Measurements from ENCODE around the genes IQUB and SND1.

GRCh38 chr7:117382009-117382321 lies 45.3 kb downstream of the ASZ1 start:
- RRBS: no CpG with 5 or more reads among the region's 1 CpG

GRCh38 chr7:117532088-117532476 lies 52.3 kb downstream of the CFTR start:
- RRBS: no CpG with 5 or more reads among the region's 2 CpGs

- RRBS: under 1% methylated on average over 8 of the region's 23 CpGs
Measured at GRCh38 chr7:118184294-118184621, 294 bp downstream of the LSM8 start.

GRCh38 chr7:121012371-121013304 lies 24.1 kb downstream of the CPED1 start:
- RRBS: no CpG with 5 or more reads among the region's 8 CpGs

DNA sequence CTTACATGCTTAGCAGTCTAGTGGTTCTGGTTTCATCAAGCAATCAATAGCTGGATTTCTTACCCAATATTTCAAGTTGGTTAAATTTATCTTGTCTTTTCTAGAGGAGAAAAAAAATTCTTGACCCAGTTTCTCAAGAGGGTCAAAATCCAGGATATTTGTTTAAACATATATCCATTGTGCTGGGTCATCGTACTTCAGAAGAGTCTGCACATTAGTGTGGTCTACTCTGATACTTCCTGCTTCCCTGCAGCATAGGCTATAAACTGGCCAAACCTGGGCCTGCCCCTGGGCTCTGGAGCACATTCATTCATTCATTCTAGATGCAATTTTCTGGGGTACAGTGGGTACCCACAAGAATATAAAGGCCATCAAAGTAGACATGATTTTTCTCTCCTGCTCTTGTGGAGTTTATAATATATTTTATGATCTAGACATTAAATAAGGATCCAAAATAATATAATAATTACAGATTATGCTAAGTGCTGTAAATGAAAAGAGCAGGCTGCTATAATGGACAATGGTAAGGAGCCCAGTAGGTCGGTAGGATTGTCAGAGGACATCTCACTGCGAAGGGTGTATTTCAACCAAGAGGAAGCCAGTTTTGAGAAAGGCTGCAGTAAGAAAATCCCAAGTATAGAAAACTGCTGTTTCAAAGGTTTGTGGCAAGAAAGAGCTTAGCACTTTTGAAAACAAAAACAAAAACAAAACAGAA lies 141.9 kb upstream of the WNT16 start:
- RRBS: no CpG with 5 or more reads among the region's 3 CpGs

- RRBS: no CpG with 5 or more reads among the region's 4 CpGs
Measured at GRCh38 chr7:121383998-121384853, 11.9 kb downstream of the FAM3C start.

DNA sequence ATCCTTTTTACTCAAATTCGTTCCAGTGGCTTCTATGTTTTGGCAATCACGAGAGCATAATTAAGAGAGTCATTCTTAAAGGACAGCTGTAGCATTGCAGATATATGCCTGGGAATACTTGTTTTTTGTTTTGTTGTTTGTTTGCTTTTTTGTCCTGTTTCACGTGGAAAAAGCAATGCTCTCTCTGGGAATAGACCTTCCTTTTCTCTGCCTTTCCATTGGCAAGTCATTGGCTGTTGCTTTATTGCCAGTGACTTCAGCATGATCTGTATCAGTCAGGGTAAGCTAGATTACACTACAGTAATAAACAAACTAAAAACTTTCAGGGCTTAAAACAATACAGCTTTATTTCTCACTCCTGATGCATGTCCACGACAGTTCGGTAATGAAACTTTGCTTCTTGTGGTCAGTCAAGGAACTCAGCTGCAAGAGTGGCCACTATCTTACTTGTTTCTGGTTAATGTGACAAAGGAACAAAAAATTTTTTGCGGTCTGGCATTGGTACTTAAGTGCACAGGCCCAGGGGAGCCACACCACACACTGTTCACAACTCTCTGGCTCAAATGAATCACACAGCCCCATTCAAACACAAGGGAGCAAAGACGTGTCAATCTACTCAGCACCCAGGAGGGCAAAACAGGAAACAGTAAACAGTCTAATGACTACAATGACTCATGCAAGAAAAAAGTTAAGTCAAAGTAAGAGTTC lies 134.1 kb upstream of the FAM3C start:
- RRBS: no CpG with 5 or more reads among the region's 7 CpGs

- RRBS: no CpG with 5 or more reads among the region's 21 CpGs
Measured at GRCh38 chr7:122144333-122144801, 318 bp upstream of the AASS start.

GRCh38 chr7:122238215-122239316 lies 66.0 kb downstream of the FEZF1 start:
- RRBS: no CpG with 5 or more reads among the region's 33 CpGs

GRCh38 chr7:123512969-123513452 lies 21.4 kb downstream of the IQUB start:
- RRBS: no CpG with 5 or more reads among the region's 1 CpG

DNA sequence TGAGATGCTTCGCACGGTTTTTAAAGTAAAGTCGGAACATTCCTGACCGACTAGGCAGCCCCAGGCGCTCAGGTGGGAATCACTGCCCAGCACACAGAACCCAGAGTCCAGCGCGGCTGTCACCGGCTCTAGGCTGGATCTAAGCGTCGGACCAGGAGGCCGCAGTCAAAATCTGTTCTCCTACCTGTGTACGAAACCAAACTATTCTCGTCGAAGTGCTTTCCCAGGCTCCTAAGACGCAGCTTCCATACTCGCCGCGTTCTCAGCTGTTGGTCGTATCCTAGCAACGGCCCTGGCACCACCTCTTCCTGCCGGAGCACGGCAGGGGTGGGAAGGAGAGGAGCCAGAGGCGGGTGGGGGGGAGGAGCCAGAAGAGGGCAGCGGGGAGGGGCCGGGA lies at the start of gene IQUB:
IQUB (minus strand) TSS at position 288 of the 397 bp plus-strand sequence.
- RRBS: 3% methylated on average over 3 of the region's 25 CpGs

DNA sequence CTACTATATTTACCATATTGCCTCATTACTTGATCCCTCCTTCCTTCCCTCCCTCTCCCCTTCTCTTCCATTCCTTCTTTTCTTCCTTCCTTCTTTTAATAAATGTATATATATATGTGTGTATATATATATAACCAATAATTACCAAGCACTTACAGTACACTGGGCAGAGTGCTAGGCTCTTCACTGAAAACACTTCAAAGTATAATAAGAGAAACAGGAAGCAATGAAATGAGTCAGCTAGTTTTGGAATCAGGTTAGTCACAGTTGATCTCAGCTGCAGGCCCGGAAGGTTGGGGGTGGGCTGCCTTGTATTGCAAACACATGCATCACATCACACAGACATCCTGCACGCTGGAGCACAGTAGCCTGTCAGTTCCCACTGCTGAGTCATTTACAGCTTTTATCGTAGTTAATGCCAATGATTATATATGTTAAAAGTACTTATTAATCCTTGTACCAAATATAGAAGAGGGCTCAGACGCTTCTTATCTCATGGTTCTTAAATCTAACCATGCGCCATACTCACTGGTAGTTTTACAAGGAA lies 551.7 kb downstream of the GRM8 start:
- RRBS: no CpG with 5 or more reads among the region's 5 CpGs

DNA sequence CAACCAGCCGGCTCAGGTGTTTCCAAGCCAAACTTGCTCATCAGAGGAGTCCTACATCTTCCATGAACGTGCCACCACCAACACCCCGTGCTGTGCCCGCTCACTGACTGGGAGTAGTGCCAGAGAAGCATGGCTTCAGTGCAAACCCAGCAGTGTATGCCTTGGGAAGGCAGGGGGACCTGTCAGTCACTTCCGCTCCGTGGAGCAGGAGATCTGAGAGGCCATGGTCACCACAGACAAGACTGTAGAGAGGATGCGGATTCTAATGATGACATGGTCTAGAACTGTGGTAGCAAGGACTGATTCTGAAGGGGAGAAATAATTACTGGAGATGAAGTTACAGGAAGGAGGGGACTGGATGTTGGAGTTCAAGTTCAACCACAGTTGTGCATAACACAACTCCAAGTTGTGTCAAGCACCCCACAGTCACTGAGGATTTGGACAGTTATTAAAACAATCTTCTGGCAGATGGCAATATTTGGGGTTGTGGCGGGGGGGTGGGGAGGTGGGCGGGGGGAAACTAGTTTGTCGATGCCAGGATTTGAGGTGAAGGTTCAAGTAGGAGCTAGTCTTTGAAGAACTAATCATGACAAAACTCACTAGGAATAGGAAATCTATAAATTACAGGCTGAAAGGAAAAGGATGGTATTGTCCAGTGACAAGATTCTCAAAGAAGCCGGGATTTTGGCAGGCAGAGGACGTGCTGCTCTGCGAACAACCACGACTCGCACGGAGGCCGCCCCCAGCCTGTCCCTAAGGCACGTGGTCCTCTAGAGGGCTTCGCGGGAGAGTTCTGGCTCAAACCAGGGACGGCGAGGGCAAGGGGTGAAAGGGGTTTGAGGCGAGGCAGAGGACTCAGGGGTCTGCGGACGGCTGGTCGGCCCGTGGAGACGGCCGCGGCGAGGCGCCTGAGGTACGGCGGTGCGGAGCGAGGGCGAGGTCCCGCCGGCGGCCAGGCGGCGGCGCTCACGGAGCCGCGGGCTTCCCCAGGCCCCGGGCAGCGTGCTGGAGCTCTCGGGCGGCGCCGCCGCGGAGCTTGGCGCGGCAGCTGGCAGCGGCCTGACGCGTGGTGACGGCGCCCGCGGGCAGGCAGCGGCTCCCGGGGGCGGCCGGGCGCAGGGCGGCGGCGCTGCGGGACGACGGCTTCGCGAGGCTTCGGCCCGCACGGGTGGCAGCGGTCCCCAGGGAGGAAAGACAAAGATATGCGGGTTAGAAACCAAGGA lies 45.2 kb downstream of the ZNF800 start:
- RRBS: 2% methylated on average over 9 of the region's 81 CpGs

DNA sequence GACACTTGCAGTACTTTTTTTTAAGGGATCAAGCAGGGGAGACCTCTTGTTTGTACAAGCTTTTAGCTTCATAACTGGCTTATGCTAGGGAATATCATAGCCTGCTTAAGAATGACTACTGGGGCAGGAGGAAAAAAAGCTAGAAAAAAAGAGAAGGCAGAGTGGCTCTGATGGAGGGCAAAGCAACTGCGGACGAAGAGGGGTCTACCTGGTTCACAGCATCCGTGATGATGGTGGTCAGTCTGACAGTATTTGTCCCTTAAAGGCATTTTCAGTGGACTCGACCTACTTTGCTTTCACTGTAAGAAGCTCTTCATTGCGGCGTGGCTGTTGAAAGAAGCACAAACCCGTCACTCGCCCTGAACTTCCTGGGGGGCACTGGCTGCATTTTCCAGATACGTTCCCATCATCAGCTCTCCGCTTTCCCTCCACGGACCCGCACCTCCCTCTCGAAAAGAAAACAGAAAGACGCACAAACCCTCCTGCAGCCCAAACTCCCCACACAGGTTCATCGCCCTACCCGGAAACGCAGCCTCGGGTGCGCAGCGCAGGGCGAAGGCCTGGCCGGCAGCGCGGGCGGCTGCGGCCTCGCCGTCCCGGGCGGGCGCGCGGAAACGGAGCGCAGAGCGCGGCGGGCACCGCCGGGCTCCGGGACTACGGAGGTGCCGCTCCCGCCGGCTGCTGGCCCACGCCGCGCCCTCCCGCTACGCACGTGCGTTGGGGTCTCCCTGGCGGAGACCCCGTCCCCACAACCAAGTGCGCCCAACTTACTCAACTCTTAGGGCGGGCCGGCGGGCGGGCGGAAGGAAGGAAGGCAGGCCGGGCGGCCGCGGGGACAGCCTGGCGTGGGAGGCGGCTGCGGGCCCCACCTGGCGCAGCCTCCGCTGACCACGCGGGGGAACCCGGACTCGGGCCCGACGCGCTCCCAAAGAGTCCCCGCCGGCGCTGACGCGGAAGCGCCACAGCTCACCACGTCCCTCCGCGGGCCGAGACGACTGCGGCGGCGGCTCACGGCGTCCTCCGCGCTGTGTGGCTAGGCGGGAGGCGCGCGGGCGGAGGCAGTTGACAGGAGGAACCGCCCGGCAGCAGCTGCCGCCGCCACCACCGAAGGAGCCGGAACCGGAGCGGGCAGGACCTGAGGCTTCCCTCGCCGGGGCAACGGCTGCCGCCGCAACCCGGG lies 829 bp downstream of the ZNF800 start:
- RRBS: 2% methylated on average over 30 of the region's 113 CpGs

DNA sequence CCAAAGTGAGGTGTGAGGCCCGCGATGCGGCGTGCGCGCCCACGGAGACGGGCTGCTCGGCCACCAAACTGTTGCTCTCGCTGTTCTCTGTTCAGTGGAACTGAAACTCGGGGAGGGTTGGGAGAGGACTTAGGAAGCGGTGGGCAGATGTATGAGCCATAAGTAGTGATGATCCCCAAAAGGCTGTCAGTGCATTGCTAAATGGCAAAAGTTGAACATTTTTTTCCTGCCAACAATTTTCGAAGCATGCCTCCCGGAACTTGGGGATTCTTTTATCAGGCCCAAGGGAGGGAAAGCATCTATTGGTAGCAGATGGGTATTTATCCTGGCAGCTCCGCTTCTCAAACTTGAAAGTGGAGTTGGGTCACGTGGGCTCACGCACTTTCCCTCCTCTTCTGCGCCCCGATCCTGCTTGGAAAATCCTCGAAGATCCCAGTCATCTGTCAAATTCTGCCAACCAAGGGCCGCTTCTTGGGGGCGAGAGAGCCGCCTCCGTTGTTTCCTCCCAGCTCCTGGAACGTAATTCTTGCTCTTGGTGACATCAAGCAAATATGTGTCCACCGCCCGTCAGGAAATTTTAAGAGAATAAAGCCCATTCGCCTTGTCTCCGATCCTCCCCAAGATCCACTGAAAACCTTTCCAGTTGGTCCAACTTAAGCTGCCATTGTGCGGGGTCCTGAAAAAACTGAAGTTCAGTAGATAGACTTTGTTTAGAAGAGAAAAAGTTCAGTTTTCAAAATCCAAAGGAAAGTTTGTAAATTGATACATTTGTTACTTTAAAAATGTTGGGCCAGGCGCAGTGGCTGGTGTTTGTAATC lies 673 bp upstream of the ZNF800 start:
- RRBS: no CpG with 5 or more reads among the region's 31 CpGs

DNA sequence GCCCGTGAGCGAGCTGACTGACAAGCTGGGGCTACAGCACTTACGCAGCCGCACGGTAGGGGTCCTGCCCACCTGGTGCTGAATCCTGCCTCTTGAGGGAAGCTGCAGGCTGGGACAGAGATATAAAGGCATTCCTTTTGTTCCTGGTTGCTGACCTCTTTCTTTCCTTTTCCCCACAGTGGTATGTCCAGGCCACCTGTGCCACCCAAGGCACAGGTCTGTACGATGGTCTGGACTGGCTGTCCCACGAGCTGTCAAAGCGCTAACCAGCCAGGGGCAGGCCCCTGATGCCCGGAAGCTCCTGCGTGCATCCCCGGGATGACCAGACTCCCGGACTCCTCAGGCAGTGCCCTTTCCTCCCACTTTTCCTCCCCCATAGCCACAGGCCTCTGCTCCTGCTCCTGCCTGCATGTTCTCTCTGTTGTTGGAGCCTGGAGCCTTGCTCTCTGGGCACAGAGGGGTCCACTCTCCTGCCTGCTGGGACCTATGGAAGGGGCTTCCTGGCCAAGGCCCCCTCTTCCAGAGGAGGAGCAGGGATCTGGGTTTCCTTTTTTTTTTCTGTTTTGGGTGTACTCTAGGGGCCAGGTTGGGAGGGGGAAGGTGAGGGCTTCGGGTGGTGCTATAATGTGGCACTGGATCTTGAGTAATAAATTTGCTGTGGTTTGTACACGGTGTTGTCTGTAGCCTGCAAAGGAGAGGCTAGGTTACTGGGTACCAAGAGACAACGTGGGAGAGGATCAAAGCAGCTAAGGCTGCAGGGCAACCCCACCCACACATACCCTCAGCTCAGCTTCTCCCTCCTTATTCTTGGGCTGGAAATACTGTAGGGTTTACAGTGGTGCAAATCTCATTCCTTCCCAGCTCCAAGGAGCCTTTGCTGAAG lies 2.3 kb upstream of the FSCN3 start:
- RRBS: no CpG with 5 or more reads among the region's 15 CpGs

- RRBS: under 1% methylated on average over 21 of the region's 65 CpGs
Measured at GRCh38 chr7:127652003-127652797, at the start of gene SND1. SND1 (plus strand) TSS chr7:127652194.

GRCh38 chr7:127793660-127793878 lies 141.6 kb downstream of the SND1 start:
- RRBS: no CpG with 5 or more reads among the region's 3 CpGs

DNA sequence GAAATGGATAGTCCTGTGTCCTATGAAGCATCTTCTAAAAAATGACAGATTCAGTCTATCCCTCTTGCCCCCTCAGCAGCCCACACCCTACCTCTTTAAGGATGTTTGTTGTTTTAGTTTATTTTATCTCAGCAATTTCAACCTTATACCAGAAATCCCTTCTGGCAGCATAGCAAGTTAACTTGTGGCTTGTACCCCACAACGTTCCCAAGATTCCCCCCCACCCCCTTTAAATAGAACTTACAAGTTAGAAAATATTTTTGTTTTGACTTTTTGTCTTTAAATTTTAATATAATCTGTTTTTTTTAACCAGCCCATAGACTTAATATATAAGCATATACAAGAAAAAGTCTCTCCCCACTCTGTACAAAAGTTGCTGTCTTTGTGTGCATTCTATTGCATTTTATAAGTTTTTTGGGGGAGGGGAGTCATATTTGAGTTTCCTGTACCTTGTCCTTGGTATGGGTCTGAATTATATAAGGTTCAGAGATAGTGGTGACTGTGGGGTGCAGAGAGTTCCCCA lies 2.9 kb downstream of the LRRC4 start:
- RRBS: no CpG with 5 or more reads among the region's 1 CpG

Data from AG09319 (cell line).